Mesenchymal stem cell of adipose (primary cell): Measurements from ENCODE around the genes JUND, ELL and CRLF1.

DNA sequence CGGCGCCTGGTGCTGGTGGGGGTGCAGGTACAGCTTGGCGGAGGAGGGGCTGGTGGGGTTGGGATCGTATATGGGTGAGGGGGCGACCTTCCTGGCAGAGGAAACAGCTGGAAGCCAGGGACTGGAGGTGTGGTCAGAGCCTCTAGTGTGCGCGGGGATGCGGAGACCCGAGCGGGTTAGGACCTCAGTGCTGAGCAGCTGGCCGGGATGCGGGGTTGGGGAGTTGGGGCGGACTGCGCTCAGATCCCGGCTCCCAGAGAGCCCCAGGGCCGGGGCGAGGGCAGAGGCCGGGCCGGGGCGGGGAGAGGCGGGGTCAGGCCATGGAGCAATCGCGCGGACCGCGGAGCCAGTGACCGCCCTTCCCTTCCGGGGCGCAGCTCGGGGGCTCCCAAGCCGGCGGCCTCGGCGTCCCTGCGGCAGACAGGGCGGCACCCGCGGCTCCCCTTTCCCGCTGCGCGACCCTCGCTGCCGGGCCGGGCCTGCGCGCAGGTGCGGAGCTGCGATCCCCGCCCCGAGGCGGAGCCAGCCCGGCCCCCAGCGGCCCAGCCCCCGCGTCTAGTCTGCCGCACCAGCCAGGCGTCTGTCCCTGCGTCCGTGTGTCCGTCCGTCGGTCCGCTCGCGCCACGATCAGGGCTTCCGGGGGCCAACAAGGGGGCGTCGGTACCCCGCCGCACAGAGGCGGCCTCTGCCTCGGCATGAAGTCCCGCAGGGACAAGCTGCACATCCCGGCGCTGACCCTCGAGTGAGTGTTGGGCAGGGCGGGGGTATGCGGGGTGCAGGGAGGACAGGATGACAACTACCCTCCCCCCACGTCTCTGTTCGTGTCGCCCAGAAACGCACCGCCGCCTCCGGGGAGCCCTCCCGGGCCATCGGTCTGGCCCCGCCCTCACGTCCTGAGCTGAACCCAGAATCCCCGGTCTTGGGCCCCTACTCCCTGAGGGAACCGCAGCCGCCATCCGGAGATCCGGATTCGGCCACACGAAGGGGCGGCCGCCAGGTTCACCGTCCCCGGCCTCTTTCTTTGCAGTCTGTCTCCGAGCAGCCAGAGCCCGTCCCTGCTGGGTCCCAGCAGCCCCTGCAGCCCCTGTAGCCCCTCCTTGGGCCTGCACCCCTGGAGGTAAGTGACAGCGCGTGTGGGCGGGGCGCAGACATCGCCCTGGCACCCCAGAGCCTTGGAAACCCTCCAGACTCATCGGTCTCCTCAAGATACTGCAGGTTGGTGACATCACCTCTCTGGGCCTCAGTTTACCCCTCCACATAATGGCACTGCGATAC is 12.5 kb downstream of the MAST3 start:
- CAGE, long polyA plus RNA: no peak

- CAGE, long polyA plus RNA: no peak
These were observed 3.2 kb downstream of the IFI30 start for GRCh38 chr19:18176568-18177377.

- CAGE, long polyA plus RNA: no peak
These were observed 21.8 kb upstream of the PDE4C start for GRCh38 chr19:18247947-18248524.

DNA sequence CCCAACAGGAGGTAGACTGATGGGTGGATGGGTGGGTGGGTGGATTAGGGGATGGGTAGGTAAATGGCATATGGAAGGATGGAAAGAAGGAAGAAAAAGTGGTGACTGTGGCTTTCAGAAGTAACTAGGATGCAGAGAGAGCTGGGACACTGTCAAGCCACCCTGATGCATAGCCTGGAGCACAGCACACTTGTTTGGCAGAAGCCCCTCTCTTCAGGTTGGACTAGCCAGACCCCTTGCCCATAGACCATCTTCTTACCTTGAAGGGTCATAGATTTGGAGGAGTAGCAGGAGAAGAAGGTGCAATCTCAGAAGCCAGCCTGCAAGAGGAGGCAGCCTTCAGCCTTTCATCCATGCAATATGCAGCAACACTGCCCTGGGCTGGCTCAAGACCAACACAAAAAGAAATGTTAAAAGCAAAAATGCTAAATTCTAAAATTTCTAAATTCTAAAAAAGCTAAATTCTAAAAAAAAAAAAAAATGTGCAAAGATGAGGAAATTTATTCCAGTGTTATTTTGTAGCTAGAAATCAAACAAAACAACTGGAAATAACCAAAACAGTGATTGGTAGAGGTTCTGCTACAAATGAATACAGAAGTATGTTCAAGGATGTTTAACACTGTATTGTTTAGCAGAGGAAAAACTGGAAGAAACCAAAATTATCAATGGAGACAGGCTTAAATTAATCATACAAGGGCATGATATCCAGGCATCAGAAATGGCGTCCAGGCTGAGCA is 4.9 kb downstream of the IQCN start:
- CAGE, long polyA plus RNA: no peak

DNA sequence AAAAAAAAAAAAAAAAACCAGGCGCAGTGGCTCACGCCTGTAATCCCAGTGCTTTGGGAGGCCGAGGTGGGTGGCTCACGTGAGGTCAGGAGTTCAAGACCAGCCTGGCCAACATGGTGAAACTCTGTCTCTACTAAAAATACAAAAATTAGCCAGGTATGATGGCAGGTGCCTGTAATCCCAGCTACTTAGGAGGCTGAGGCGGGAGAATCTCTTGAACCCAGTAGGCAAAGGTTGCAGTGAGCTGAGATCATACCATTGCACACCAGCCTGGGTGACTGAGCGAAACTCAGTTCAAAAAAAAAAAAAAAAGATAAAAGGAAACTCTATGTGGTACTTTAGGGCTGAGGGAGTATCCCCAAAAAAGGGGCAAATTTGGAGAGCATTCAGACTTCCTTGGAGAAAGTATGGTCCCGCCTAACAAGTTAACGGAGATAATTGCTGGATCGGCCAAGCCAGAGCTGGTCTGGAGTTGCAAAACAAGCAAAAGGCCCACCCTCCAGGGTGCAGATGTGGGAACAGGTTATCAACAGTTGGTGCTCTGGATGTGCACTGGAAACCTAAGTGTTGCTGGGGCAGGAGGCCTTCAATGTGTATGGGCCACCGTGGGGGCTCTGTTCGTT is 3.0 kb downstream of the IQCN start:
- CAGE, long polyA plus RNA: no peak

GRCh38 chr19:18279310-18279913 is 2.0 kb downstream of the JUND start:
- CAGE, long polyA plus RNA: no peak

GRCh38 chr19:18280944-18281977 is at the start of gene JUND:
Gene JUND, minus strand, starts transcription at chr19:18281622.
- CAGE, long polyA plus RNA: no peak

GRCh38 chr19:18292202-18292435 is 10.7 kb upstream of the JUND start:
- CAGE, long polyA plus RNA: no peak

DNA sequence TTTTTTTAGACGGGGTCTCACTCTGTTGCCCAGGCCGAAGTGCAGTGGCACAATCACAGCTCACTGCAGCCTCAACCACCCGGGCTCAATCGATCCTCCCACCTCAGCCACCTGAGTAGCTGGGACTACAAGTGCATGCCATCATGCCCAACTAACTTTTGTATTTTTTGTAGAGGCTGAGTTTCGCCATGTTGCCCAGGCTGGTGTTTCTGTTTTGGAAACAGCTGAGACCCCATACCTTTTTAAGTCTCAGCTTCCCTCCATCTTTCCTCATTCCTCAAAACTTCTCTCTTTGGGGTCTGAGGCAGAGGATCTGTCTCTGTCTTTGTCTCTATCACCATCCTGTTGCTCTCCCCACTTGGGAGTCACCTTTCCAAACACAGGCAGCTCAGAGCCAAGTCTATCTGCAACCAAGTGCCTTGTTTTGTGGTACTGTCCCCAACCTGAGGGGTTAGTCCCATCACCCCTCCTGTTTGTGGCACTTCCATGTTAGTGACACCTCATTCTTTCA is 3.5 kb downstream of the GDF15 start:
- CAGE, long polyA plus RNA: no peak

DNA sequence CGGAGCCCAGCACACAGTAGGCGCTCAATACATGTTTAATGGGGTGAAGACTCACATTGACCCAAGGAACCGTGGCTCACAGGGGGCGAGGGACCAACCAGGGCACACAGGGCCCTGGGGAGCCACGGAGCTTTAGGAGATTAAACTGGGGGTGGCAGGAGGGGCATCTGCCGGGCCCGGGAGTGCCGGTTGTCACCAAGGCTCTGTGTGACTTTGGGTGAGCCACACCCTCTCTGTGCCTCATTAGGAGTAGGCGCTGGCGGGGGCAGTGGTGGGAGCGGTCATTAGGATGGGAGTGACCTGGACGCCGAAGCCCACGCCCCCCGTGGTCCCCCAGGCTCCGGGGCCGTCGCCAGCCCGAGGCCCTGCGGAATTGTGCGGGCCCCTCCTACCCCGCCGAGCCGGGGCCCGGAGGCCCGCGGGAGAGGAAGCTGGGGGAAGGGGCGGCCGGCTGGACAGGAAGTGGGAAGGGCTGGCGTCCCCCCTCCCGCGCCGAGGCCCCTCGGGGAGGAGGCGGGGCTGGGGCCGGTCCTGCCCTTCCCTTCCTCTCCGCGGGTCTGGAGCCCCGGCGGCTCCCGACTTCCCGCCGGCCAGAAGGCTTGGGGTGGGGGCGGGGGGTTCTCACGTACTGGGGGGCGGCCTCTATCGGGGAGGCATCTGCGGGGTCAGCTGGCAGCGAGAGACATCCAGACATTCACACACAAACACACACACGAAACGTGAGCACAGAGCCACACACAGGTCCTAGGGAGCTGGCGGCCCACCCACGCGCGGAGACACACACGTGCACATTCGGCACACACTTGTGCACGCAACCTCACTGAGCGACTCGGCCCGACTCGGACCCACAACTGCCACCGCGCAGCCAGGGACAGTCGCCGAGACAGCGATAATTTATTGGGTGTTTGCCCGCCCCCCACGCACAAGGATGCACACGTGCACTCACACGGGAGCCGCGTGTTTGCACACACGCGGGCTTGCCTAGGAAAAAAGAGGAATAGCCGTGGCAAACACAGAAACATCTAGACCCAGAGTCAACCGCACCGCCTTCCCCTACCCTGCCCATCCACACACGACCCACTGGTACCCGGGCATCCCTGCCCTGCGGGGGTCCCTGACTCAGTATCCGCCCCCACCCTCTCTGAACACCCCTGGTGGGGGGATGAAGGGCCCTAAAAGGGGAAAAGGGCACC is 1.5 kb upstream of the SSBP4 start:
- CAGE, long polyA plus RNA: no peak

DNA sequence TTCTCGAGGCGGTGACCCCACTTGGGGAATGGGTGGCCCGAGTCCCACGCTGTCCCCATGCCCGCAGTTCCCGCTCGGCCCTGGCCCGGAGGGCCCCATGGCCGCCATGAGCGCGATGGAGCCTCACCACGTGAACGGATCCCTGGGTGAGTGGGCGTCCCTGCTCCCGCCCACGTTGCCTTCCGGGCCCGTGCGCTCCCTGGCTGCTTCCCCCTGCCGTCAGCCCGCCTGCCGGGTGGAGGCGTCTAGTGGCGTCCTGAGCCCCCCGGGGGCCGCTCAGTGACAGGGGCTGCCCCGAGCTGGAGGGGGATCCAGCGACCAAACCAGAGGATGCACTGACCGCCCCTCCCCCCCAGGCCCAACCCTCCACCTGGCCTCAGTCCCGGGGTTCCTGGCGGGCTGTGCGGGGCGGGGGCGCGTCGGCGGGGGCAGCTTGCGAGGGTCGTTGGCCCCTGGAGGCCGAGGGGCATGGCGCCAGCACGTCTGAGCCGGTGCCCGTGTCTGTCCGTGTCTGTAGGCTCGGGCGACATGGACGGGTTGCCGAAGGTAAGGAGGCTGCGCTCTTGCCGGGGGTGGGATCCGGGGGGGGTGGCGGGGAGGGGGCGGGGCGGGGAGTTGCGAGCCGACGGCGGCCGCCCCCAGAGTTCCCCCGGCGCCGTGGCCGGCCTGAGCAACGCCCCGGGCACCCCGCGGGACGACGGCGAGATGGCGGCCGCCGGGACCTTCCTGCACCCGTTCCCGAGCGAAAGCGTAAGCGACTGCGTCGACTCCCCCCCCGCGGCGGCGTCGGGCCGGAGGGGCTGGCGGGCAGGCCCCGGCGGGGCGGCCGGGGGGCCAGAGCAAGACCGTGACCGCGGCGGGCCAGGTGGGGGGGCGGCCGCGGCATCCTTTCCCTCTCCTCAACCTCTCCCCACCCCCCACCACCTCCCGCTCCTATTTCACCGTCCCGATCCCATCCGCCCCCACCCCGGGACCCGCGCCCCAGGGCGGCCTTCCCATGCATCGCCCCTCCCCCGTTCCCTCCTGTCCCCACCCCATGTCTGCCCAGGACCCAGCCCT is 4.5 kb downstream of the ISYNA1 start:
- CAGE, long polyA plus RNA: no peak

DNA sequence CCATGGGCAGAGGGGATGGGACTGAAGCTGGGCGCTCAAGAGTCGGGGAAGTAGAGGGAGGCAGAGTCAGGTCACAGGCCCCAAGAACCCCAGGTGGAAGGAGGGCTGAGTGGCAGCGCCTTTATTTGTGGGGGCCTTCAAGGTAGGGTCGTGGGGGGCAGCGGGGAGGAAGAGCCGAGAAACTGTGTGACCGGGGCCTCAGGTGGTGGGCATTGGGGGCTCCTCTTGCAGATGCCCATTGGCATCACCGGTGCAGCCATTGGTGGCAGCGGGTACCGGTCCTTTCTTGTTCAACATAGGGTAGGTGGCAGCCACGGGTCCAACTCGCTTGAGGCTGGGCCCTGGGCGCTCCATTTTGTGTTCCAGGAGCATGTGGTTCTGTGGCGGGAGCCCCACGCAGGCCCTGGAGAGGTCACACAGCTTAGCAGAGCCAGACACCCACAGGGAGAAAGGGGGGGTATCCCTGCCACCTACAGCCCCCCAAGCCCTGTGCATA is 3.2 kb downstream of the ISYNA1 start:
- CAGE, long polyA plus RNA: no peak

DNA sequence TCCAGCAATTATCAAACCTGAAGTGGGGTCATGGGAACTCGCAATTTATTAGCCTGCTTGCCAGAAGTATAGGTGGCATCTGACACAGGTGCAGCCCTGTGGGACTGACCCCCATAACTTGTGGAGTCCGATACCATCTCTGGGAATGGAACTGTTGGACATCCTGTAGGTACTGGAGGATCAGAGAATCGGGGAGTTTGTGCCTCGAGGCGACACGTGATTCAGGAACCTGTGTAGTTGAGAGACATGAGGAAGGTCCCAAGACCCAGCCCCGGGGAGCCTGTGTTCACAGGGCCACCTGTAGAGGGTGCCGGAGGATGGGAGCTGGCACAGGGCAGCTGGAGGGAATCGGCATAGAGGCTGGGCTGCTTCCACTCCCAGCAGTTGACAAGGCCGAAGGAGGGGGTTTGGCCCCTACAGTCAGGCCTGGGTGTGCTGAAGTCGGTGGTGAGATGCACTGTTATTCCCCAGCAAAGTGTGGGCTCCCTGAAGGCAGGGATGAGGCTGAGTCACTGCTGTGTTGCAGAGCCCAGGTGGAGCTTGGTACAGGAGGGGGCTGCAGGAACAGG is 2.4 kb upstream of the ISYNA1 start:
- CAGE, long polyA plus RNA: no peak

GRCh38 chr19:18469648-18469940 is 31.7 kb upstream of the ISYNA1 start:
- CAGE, long polyA plus RNA: no peak

DNA sequence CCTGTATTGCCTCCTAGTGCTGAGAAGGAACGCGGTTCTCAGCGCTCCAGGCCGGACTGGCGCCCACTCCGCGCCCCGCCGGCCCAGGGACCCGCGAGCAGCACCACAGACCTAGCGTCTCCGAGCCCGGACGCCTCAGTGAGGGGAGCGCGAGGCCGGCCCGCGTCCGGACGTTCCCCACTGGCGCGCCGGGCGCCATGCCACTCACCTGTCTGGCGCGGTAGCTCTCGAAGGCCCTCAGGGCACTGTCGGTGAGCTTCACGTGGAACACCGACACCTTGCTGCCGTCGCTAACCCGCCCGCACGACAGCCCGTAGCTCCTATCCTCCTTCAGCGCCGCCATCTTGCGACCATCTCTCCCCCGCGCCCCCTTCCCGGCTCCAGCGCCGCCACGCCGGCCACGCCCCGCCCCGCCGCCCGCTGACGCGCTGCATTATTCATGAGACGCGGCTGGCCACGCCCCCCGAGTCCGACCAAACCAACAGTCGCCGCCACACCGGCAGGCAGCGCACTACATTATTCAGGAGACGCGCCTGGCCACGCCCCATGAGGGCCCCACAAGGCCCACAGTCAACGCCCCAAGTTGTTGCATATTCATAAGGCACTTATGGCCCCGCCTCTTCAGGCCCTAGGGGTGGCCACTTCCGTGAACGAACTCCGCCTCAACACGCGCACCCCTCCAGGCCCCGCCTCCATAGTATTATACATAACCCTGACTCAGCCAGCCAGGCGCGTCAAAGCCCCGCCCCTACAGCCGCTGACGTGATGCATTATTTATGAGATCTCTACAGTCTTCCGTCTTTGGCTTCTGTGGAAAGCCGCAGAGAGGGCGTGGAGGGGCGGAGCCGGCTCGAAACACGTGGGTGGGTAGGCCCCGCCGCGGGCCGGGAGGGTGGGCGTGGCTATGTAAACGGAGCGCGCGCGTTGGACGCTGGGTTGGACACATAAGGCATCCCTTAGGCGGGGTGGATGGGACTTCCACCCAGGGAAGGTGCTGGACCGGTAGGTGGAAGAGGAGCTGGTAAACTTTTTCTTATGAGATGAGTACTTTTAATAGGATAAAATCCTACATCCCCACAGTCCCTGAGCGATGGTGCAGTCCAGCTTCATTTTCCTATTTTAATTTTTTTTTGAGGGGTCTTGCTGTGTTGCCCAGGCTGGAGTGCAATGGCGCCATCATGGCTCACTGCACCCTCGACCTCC is at the start of gene ELL:
ELL (minus strand) TSS at position 358 of the 1,203 bp plus-strand sequence.
- CAGE, long polyA plus RNA: no peak

DNA sequence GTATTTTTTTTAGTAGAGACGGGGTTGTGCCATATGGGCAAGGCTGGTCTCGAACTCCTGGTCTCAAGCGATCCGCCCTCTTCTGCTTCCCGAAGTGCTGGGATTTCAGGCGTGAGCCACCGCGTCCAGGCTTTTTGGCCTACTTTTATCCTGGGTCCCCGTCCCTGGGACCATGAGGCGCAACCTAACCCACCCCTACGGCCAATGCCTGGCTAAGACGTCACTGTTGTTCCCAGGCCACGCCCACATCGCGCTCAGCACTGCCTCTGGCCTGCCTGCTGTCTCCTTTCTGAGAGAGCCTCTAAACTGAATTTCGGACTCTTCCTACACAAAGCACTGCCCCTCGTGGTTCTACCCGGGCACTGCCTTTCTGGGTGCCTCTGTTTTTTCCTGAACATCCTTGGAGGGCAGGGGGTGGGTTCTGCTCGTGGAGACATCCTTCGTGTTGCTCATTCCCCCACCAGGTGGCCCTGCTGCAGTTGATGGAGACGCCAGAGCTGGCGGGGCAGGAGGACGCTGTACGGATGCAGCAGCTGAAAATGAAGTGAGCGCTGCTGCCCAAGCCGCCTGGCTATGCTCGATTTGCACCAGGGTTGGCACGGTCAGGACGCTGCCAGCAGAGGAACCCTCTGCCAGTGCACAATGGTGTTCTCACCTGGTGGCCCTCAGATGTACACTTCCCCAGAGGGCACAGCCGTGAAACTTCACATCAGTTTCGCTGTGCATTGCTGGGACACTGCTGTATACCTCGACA is 2.0 kb downstream of the REX1BD start:
- CAGE, long polyA plus RNA: no peak

- CAGE, long polyA plus RNA: no peak
These were observed at the start of gene CRLF1 for GRCh38 chr19:18606410-18607553. Gene CRLF1, minus strand, starts transcription at chr19:18606799.

DNA sequence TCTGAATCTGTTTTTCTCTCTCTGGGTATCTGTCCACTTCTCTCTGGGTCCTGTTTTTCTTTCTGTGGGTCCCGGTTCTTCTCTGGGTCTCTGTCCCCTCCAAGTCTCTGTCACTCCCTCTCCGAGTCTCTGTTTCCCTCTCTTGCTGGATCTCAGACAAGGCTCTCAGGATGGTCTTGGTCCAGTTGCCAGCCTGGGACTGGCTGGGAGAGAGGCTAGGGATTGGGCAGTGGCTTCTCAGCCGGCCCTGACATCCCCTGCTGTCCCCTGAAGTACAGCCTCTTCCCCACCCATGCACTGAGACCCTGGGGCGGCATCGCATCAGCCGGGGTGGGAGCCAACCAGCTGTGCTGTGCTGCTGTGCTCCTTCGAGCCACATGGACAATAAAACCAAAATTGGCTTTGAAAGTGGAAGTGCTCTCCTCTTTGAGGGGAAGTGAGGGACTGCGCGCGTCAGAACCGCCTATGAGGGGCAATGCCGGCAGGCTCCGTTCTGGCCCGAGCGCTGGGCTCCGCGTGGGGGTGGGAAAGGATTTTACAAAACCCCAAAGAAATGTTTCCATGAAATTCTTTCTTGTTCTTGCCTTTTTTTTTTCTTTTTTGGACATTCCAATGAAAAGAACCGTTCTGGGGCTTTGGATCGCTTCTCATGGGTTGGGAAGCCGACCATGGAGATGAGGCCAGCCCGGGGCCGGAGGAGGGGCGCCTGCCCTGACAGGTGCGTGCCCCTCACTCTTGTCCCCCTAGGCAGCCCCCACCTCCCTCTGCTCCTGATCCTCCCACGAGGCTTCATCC is 22.4 kb downstream of the KLHL26 start:
- CAGE, long polyA plus RNA: no peak

DNA sequence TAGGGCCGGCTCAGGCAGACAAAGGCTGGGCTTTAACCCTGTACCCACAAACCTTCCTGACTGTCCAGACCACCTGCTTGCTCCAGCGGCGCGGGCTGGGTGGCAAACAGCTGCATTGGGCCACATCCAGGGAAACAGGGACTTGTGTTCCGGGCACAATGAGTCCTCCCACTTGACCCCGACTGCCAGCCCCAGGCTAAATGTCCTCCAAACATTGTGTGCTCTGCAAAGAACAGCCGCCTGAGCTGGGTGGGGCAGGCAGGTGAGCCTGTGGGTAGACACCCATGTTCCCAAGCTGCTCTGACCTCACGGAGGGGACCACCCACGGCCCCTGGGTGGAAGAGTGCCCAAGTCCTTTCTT is 21.8 kb downstream of the COMP start:
- CAGE, long polyA plus RNA: no peak

DNA sequence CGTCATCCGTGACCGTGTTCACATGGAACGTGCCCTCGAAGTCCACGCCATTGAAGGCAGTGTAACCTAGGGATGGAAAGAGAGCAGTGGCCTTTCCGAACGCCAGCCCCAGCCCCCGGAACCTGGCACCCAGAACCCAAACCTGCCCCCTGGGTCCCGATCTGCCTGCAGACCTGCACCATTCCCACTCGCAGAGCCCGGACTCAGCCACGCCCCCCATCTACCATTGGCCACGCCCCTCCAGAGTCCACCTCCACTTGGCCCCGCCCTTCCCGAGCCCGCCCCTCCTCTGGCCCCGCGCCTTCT is 6.1 kb downstream of the COMP start:
- CAGE, long polyA plus RNA: no peak